ENCODE measurements around a stretch of chr1.

- PRO-cap, result no peak
Observed at GRCh38 chr1:110344809-110345669, 5.9 kb downstream of the RBM15 start.

- PRO-cap, result no peak
Observed at GRCh38 chr1:110636002-110636508, 29.9 kb upstream of the KCNA2 start.

DNA sequence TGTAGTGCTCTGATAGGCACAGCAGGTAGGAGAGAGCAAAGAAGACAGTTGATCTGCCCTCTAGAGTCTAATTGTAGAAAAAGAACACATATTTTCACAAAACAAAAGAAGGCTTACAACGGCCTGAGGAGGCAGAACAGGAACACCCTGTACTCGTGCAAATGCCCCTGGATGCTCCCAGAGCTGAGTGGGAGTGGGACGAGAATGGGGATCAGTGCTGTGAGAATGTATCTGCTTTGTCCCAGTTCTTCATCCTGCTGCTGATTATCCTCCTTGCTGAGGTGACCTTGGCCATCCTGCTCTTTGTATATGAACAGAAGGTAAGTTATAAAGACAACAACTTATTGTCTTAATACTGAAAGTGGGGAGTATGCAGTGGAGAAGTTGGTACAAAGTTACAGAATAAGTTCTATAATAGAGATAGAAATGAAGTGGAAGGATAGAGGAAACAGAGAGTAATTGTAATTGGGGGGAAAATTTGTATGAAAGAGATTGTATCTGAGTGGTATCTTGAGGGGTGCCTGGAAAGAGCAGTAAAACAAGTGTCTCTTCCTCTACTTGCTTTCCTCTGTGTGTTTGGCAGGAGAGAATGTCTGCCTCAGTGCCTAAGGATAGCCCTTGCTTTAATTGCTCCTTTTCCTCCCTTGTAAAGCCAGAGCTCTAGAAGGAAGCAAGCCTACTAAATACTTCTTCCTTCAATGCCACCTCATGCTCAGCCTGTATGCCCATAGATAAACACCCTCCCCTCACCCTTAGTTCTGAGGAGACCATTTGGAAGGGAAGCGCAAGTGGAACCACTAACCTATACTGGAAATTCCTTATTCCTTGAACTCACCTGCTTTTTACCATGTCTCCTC is 21.4 kb downstream of the CD53 start:
- PRO-cap, result no peak

DNA sequence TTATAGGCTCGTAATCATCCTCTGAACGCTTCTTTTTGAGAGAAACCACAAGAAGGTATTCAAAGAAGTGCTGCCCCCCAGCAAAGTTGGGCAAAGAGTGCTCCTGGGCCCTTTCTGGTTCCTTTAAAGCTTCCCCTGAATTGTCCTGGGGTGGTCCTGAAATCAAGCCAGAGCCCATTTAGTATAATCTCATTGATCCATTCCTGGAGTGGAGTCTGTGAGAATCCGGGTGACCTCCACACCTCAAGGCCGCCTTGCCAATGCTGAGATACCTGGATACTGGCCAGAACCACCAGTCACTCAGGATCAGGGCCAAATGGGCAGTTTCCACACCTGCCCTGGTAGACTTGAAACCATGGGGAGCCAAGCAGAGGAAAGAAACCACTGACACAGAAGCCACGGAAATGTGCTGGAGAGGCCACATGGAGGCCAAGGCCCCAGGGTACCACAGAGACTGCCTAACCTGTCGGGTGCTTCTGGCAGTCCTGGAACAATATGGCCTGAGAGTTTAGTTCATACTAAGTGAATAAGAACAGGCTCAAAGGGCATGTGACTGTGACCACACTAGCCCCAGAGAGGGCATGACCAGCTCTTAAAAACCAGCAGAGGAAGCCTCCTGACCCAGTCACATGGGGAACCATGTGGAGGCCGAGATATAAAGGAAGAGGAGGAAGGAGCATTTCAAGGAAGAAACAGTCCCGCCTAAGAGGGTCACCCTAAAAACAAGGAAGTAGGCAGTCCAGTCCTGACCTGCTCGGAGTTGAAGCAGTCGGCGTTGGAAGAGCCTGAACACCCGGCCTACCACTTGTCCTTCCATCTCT is 593 bp downstream of the DENND2D start:
- PRO-cap, result bidirectional peak, plus-strand start at position 742 of the sequence, minus-strand start at position 496 of the sequence

DNA sequence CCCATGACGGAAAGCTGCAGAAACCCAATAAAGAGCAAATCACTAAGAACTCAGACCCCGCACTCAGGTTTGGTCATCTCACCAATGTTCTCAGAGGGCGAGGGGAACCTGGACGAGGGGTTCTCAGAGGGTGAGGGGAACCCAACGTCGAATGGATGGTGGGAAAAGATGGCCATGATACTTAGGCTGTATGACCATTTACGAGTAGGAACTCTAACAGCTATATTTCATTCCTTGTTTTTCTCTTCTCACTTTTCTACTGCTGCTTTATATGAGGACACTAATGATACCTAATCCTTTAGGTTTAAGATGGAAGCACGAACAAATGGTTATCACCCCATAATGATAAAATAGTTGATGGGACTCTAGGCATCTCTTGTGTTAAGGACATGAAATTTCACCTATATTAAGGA is 7.9 kb upstream of the OVGP1 start:
- PRO-cap, result no peak

DNA sequence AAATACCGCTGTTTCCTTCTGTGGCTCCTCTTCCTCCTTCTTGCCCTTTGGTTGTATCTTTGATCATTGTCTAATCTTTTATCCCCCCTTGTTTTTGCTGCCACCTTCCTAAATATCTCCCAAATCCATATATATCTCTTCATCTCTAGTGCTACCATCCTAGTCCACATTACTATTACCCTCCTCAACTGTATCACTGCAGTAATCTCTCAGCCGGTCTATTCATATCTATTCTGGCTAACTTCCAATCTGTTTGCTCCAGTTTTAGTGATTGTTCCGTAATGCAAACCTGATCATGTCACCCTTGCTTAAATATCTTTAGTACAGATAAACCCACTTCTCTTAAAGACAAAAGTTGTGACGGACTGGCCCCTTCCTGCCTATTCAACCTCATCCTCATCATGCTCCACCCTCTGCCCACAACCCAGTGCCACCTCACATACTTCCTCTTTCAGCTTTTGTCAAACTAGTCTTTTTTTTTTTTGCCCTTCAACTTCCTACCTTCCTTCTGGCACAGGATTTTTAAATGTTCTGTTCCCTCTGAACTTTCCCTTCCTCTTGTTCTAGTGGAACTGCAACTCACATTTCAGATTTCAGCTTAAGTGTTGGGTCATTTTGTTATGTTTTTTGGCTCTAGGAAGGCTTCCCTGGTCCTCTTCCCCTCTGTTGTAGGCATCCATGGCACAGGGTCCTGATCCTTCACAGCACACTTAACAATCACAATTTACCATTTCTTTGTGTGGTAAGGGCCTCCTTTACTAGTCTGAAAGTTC is 2.7 kb upstream of the C1orf162 start:
- PRO-cap, result no peak

DNA sequence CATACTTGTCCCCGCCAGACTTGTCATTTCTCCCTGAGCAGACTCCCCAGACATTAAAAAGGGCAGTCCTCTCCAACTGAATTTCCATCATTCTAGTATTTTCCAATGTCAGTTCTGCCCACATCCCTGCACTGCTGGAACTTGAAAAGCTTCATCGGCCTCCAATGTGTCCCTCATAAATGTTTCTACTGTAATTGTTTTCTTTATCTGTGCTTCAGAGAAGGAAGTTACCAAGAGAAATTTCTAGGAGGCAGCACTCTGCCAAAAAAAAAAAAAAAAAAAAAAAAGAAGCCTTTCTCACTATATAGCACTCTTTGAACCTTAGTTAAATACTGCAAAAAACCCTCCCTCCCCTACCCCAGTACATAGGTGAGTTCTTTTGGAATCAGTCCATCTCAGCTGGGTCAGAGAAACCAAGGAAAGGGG is 1.4 kb upstream of the ADORA3 start:
- PRO-cap, result no peak

DNA sequence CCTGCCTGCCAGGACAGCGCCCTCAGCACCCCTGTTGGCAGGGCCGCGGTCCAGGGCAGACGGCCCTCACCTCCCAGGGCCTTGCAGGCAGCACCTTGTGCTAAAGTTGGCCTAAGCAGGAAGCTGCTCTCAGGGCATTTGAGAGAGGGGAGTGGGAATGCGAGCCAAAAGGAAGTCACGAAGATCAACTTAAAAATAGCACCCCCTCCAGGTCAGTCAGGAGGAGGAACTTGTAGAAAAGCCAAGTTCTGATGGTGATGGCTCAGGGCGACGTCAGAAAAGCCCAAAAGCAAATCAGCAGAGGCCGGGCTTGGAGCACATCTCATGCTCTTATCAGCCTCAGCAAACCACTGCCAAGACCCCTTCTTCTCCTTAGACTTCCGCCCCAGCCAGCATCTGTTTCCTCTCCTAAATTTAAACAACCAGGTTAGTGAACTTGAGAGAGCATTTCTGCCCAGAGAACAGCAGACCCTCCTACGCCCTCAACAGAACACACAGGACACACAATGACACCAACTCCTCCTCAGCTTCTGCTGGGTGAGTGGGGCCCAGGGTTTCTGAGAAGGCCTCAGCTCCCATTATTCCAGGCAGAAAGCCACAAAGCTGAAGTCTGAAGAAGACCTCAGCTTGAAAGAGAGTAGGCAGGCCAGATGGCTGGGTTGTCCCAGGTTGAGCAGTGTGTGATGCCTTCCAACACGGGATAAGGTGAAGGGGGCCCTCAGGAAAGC is 12.8 kb upstream of the ADORA3 start:
- PRO-cap, result no peak

- PRO-cap, result no peak
Observed at GRCh38 chr1:111619249-111619578, 375 bp upstream of the RAP1A start.

DNA sequence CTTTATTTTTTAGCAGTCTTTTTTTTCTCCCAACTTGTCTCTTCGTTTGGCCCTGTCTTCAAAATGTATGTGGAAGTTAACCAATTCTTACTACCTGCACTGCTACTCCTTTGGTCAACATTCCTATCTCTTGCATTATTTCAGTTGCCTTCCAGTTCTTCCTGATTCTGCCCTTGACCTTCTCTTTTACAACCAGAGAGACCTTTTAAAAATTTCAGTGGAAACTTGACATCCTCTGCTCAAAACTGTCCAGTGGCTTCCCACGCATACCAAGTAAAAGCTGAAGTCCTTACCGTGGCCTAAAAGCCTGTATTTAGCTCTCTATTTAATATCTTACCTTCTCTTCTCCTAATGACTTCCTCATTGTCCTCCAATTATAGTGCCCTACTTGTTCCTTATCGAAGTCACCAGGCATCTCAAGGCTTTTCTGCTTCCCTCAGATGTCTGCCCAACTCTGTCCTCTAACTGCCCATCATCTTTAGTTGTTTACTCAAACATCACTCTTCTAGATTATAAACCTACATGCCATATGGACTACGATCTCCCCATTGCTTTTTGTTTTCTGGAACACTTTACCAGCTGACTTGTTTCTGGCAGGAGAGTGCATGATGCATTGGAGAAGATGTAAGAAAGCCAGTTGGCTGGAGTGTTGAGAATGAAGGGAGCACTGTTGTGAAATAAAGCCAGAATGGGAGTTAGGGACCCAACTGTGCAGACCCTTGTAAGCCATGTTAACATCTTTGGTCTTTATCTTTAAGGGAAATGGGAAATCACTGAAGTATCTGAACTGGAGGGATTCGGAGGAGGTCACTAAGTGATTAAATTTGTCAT is 41.1 kb downstream of the RAP1A start:
- PRO-cap, result no peak

DNA sequence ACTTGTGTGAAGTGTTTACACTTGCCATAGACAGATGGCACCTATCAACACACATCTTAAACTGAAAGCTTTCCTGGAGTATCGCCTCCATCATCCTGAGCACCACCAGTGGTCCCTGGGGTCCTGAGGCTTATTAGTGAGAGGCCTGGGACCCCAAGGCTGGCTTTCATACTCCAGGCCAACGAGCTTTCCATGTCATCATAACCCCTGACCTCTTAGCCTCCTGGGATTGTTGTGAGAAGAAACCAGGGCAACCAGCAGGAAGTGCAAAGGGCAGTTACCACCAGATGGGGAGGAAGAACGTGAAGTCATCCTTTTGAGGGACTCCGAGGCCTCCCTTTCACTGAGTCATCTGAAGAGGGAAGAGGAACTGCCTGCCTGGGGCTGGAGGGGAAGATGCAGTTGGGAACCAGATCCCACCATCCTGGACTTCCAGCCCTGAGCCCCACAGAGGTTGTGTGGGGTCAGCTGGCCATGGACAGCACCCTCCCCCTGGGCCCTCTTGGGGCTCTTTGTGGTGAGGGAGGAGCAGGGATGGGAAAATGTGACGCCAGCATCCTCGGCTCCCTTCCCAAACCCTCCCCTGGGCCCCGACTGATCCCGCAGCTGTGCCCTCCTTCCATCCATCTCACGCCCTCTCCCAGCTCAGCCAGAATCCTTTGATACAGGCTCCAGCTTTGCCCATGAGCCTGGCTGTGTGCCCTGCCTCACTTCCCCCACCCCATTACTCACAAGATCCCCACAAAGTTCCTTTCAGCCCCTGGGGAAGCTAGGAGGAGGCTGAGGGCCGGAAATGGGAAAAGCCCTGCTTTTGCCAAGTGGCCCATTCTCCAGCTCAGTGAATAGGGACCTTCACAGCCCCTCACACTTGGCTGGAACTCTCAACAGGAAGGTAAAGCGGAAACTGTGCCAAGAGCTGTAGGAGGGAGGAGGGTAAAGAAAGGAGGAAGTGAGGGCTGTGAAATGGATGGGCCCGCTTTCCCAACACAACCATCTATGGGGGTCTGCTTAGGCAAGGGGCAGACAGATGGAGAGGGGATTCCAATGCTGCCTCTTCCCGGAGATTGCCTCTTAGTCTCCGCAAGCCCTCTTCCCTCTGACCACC is 5.6 kb downstream of the INKA2 start:
- PRO-cap, result no peak

DNA sequence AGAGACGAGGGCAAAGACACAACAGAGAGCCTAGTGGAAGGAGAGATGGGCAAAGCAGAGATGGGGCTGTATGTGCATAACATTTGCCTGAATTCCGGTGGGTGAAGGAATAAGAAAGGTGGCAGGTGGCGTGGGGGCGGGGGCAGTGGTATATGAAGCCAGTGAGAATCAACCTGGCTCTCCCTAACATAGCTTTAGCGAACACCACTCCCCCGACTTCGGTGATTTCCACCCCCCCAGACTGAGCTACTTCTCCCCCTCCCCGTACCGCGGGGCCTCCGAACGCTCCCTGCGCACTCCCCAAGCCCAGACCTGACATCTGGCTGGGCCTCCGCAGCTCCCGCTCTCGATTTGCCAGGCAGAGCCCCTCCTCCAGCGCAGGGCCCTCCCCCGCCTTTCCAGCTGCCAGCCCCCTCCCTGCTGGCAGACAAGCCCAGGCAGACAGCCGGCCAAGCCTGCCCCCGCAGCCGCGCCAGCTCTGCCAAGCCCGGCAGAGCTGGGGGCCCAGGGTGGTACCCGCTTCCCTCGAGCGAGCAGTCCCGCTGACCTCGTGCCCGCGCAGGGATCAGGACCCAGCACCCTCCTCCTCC is 932 bp downstream of the INKA2 start:
- PRO-cap, result bidirectional peak, plus-strand start at position 440 of the sequence, minus-strand start at position 321 of the sequence

GRCh38 chr1:111754718-111755308 is 888 bp upstream of the DDX20 start:
- PRO-cap, result no peak

- PRO-cap, result no peak
Observed at GRCh38 chr1:111904342-111905386, 84.8 kb downstream of the KCND3 start.

DNA sequence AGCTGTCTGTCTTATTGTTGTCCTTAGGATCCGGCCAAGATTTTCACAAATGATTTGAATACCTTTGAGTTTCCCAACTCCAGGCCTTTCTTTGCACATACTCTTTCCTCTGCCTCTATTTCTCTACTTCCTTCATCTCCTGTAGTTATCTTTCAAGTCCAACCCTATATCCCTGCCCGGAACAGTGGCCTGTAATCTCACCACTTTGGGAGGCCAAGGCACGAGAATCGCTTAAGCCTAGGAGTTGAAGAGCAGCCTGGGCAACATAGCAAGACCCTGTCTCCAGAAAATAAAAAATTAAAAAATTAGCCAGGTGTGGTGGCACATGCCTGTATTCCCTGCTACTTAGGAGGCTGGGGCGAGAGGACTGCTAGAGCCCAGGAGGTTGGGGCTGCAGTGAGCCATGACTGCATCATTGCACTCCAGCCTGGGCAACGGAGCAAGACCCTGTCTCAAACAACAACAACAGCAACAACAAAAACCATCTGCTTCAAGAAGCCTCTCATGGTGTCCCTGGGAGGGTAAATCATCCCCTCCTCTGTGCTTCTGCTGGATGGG is 34.4 kb downstream of the KCND3 start:
- PRO-cap, result no peak

DNA sequence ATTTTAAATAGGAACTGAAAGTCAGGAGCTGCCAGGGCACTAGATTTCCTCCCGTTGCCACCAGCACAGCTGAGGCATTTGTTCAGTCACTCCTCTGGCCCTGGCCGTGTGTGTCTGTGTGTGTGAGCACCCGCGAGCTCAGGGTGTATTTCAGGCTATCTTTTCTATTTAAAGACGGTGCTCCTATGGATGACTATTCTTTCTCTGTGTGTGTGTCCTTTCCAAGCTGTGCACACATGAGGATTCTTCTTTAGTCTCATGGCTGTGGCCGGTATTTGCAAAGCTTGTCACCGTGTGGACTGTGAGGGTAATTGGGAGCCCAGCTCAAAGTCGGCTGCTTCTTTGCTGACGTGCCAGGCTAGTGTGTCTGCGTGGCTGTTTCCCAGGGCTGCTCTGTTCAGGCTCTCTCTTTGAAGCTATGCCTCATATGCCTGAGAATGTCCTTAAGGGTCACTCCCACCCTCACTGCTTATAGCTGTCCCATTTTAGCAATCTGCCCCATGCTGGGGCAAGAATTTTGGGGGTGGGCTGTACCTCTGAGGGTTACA is 3.1 kb upstream of the KCND3 start:
- PRO-cap, result no peak

- PRO-cap, result no peak
Observed at GRCh38 chr1:112056290-112056894, 66.9 kb upstream of the KCND3 start.

DNA sequence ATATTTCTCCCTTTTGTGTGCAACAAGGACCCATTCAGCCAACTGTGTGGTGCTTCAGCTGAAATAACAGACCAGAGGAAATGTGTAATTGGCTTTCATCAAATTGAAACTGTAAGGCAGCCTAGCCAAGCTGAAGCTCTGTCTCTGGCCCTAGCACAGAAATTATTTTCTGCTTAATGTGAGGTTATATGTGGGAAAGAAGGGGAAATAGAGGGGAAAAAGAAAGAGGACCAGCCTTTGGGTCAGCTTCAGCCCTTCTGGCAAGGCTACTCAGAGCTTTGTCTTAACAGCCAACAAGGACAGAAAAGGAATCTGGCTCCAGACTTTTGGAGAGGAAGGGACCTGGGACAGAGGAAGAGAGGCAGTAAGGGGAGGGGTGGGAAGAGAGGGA is 7.4 kb upstream of the CTTNBP2NL start:
- PRO-cap, result no peak

DNA sequence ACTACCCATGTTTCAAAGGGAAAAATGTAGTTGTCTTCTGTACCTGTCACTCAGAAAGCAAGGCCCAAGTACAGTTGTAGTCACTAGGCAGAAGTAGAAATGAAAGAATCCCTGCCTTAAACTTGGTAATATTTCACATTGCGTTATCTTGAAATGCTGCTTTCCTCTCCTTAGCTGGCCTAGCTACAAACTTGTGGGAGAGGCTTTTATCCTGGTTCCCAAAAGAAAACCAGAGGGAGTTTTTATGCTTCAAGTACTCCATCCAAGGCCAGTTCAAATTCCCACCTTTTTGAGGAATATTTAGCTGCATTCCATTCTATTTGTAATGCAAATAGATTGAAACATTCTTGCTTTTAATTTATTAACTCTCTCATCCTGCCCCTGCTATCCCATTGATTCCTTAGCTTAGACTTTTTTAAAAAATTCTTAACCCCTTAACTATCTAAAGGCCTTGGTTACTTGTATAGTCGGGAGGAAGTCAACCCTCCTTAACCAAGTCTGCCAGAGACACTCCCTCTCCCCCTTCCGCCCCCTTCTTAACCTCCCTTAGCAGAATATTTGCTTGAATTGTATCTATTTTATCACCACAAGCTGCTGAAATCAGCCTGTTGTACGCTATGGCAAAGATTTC is 2.5 kb upstream of the MOV10 start:
- PRO-cap, result no peak

DNA sequence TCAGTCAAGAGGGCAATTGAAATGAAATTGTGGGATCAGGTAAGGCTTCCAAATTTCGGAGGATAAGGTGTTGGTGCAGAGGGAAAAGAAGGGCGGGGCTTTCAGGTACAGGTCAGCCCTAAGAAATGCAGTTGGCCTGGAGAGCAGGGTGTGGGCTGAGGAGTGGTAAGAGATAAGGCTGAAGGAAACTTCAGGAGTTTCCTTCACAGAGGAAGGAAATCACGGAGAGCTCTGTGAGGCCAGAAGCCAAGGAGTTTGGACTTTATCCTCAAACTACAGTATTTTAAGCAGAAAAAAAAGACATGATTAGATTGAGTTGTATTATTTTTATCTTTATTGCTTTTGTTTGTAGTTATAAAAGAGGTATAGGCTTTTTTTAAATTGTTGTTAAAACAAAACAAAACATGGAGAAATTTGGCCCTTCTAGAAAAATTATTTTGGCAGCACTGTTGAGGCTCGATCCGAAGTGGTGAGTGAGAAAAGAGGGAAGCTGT is 51.0 kb downstream of the SLC16A1 start:
- PRO-cap, result no peak